Glomerular endothelial cell (primary cell): ENCODE data around the genes TRAK2 and FZD7.

DNA sequence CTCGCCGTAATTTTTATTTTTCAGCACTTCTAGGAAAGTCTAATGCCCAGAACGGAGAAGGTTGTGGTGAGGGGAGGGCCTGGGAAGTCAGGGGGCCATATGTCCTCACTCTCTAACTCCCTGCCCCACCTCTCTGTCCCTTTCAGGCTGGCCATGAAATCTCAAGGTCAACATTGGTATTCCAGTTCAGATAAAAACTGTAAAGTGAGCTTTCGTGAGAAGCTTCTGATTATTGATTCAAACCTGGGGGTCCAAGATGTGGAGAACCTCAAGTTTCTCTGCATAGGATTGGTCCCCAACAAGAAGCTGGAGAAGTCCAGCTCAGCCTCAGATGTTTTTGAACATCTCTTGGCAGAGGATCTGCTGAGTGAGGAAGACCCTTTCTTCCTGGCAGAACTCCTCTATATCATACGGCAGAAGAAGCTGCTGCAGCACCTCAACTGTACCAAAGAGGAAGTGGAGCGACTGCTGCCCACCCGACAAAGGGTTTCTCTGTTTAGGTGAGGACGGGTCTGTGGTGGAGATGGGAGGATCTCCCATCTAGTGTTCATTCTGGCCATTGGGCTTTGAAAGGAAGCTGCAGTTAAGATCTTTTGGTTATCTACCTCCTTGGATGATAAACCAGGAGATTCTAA, 2.8 kb downstream of the CASP10 start:
- RAMPAGE, long total RNA, result no peak

DNA sequence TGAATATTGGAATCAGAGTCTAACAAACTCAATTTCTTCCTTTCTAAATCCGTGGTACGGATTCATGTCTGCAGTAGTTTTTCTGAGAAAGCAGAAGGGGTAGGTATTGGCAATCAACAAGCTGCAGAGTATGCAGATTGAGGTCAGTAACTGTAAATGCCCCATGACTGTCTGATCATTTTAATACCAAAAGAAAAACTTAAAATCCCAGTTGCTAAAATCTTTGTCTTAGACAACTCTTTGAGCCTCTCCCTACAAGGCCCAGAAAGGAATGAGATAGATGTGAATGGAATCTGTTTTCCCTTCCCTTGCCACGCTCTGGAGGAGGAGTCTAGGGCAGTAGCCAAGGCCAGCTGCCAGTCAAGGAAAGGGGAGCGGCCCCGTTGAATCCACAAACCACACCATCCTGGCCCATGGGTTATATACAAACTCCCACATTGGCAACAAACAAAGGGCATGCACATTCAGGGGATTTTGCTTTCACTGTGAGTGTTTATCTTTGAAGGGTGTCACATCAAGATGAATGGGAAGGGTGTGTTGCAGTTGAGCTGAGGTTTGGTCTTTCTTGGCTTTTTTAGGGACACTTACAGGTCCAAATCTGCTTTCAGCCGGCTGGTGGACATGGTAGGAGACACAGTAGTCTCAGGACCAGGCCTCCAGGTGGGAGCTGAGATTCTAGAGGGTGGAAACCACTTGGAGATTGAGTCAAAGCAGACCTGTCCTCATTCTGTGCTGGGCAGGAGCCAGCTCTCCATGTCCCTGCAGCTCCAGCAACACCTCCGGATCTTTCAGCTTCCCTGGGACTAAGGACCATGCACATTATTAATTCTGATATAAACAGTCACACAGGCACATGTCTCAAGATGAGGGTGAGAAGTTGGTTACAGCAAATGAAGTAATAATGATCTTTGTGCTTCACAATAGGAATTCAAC, 5.9 kb upstream of the CASP8 start:
- RAMPAGE, long total RNA, result no peak

DNA sequence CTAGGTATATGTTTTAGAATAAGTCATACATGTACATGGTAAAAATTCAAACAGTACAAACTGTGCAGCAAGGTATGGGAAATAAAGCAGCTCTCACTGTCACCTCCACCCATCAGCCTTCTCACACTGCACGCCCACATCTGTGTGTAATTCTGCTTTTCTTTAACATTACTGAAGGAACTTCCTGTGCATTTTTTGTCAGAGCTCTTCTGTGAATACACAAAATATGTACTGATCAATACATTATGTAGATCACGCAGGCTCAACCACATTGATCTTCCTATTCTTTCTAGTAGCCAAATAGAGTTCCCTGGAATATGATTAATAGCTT, 3.5 kb downstream of the CASP8 start:
- RAMPAGE, long total RNA, result no peak

- RAMPAGE, long total RNA, result no peak
Measured at GRCh38 chr2:201378855-201379831, 22.0 kb upstream of the FLACC1 start.

- RAMPAGE, long total RNA, result no peak
Measured at GRCh38 chr2:201450680-201451827, at the start of gene TRAK2. Gene TRAK2 (minus strand): TSS chr2:201451458.

DNA sequence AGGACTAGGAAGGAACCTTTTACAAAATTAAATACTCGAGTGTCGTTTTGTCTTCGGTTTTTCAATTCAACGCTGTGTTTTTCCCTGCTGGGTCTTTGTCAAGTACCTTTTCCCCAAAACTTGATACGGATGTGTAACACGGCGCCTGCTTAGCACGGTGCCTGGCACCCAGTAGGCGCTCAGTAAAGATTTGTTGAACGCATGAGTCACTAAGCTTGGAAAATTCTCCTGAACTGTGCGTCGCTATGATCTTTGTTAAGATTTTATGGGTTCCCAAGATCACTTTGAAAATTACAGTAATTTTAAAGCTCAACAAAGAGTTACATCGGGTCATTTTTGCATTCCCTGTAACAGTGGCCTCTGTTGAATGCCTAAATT, 823 bp downstream of the STRADB start:
- RAMPAGE, long total RNA, result no peak

DNA sequence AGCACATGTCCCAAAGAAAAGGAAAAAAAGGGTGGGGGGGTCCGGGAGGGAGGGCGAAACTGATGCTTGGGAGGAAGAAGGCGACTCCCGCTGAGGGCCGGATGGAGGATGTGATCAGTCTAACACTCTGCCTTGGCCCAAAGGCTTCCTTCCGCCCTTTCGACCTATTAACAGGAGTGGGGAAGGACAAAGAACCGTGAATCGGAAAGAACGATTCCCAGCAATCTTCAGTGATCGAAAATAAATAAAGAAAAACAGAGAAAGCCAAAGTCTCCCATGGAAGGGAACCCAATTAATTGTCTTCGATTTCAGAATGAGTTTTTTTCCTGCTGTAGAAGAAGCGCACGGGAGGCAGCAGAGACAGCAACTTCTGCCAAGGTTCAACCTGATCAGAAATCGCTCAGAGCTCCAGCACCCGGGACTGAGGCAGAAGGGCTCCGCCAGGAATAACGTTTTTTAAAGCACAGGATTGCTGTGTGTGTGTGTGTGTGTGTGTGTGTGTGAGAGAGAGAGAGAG, 1.6 kb upstream of the FZD7 start:
- RAMPAGE, long total RNA, result no peak

DNA sequence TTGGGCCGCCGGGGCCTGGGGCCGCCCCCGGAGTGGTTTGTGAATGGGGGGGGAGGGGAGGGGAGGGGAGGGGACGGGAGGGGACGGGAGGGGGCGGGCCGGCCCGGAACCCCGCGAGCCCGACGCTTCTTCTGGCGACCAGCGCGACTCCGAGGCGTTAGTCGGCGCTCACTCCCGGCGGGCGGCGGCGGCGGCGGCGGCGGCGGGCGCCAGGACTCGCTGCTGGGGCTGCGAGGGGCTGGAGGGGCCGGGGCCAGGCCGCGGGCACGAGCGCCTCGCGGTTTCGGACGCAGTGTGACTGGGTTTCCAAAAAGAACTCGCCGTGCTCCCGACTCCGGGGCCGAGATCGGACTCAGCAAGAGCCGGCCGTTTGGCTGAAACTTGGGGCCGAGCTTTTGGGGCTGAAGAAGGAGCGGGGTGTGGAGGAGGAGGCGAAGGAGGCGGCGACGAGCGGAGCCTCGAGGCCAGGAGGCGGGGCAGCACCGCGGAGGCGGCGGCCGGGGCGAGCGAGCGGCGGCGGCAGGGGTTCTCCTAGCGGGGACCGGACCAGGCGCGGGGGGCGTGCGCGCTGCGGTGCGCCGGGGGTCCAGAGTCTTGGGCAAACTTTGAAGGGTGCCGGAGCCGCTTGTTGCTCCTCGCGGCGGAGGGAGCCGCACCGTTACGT, at the start of gene FZD7:
TSS of gene FZD7 (plus strand) at position 157 of the 664 bp plus-strand sequence.
- RAMPAGE, long total RNA, result no peak

DNA sequence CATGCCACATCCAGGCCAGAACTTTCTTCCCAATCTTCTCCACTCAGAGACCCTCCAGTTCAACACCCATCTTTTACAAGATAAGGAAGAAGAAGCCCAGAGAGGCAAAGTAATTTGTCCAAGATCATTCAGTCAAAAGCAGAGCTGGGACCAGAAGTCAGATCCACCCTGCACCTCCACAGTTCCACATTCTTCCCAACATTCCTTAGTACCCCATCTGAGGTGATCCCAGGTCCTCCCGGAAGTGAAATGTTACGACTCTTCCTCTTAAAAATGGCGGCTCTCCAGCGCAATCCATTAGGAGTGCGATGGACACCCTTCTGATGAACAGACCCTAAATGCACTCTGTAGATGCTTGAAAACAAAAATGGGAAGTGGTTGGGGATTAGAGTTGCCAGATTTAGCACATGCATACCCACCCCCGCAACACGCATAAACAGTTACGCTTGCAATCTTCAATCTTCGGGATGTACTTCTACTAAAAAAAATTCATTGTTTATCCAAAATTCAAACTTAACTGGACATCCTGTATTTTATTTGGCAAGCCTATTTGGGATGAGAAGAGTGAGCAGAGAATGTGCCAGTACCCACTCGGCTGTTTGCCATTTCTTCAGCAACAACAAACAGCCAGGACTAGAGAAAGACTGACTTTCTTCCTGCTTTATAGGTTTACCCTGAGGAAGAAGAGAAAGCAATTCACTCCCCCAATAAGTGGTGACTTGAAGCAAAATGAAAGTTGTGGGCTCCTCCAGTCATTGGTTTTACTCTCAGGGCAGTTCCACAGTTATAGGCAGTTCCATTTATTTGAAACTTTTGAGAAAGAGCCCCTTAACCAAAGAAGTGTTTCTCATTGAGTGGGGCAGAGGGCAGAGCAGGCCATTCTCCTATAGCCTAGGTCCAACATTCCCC, 18.4 kb downstream of the KIAA2012 start:
- RAMPAGE, long total RNA, result no peak

- RAMPAGE, long total RNA, result no peak
Measured at GRCh38 chr2:202297105-202297540, 31.6 kb downstream of the NOP58 start.

DNA sequence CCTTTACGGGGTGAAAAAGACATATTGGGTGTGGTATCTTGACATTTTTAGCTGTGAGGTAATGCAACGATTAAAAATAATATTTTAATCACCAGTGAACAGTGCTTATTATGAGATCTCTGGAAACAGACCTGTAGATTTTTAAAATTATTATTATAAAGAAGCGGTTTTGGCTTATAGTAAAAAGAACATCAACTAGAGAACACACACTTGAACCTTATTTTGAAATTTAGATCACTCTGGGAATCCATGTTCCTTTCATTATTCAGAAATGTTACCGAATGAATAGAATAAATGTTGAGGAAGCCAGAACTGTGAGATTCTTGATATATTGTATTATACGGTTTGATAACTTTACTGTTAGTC, 1.6 kb downstream of the BMPR2 start:
- RAMPAGE, long total RNA, result no peak

GRCh38 chr2:202639269-202639687, 4.5 kb downstream of the FAM117B start:
- RAMPAGE, long total RNA, result no peak

- RAMPAGE, long total RNA, result no peak
Measured at GRCh38 chr2:203580772-203581306, 45.7 kb upstream of the RAPH1 start.

GRCh38 chr2:203604049-203604452, 69.0 kb upstream of the RAPH1 start:
- RAMPAGE, long total RNA, result no peak

DNA sequence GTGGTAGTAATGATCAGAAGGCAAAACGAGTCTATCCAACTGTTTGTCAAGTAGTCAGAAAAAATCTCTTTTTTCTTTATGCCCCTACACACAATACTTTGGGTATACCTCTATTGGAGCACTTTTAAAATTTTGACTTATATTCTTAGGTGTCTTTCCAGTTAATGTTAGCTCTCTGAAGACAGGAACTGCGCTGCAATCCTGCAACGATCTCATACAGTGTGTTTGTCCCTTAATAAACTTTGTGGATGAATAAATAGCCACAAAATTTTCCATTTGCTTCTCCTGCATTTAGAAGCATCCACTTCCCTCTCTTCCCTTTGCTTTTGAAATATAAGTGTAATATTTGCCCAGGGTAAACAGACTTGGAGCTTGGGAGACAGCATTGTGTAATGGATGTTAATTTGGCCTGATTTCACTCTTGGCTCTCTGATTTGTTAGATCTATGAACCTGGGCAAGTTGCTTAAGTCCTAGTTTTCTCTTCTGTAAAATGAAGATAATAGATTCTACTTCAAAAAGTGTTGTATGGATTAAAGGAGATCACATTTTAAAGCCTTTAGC, 58.2 kb upstream of the CD28 start:
- RAMPAGE, long total RNA, result no peak

- RAMPAGE, long total RNA, result no peak
Measured at GRCh38 chr2:203649815-203650374, 56.5 kb upstream of the CD28 start.

DNA sequence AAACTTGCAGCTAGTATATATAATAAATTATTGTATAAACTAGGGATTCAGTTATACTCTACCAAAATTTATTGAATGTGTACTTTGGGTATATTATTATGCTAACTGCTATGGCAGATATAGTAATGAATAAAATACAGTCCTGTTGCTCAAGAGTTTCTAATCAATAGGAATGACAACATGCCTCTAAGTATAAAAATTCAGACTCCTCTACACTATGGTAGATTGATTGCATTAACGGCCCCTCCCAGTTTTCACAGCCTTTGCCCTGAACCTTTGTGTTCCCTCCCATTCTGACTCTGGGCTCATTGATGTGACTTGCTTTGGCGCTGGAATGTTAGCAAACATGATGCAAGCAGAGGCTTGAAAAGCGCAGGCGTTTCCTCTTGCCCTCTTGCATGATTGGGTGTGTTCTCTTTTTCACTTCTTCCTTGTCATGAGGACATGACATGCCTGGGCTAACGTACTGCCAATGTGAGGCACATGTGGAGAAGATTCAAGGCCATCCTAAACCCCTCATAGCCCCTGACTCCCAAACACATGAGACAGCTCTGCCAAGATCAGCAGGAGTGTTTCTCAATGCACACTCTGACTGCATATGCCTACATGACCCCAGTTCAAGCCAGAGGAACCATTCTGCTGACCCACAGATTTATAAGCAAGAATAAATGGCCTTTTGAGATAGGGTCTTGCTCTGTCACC, 49.9 kb upstream of the CD28 start:
- RAMPAGE, long total RNA, result no peak

DNA sequence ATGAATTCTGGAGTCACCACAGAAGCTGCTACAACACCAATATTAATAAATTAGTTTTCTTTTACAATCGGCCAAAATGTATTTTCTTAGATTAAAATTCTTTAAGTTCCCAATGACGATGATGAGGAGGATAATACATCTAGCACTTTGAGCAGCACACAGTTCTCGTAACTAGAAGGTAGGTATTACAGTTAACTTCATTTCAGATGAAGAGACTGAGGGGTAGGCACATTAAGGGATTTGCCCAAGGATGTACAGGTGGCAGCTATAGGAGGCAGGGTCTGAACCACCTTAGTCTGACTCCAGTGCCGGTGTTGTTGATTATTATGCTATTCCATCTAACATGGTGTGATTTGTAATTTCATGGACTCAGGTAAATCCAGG, 1.0 kb downstream of the CD28 start:
- RAMPAGE, long total RNA, result no peak

GRCh38 chr2:204498835-204499117, 46.5 kb upstream of the PARD3B start:
- RAMPAGE, long total RNA, result no peak

DNA sequence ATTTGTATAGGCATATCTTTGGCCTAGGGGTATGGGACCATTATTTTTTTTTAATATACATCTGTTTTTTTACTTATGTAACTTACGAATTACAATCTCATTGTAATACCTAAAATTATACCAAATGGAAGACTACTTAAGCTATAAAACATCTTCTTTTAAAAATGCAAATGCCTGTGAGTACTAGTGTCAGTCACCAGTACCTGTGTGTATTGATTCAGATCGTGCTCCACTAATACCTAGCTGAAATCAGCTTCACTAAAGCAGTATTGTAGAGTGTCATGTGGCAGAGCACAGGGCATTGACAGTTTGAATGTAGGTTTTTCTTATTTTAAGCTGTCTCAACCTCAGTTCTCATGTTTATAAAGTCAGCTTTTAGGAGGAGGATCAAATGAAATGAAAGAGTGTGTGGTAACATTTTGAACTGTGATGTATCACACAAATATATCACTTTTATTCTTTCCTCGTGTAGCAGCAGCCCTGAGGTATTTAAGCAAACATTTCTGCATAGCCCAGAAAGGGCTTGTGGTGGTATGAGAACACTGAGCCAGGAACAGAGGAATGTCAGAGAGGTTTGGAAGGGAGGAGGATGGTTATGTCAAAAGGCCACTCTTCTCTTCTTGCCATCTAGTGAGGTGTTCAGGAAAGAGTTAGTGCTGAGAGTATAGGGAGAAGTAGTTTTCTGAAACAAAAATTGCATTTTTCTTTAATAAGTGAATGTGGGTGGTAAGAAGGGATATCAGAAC, 150.1 kb downstream of the PARD3B start:
- RAMPAGE, long total RNA, result no peak